Thoracic aorta (tissue), 1 donor: ENCODE measurements around the genes OR1A1, TRPV3 and SPNS3.

DNA sequence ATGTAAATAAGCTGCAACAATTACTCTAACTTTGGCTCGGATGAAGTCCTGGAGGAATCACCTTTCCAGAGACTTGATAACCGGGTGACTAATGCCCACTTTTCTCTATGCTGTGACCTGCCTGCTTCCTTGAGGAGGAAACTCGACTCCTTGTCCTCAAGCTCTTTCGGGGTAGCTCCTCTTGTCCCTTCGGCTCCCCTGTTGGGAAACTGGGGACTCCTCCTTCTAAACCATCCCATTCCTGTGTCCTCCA lies at the start of gene OR1A1:
Gene OR1A1, plus strand, starts transcription at position 179 of the 253 bp plus-strand sequence.
- RAMPAGE, long total RNA, result no peak

DNA sequence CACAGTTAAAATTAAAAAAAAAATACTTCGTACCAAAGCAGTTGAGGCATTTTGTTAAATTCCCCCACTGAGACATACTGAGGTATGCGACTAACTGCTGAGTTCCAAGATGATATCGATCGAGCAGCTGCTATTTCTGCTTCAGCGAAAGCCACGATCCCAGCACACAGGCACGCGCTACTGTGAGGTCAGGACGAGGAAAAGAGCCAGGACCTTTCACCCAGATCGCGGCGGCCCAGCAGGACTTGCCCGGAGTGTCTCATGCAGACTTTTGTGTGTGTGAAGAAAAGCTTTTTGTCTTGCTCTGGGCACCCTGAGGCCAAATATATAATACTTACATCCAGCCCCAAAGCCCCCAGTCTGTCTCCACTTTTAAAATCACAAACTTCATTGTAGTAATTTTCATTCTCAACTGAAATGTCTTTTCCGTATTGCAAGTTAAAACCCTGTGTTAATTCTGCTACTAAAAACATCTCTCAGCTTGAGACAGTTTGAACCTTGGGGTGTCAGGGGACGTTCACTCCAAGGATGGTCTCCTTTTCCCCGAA lies 37.1 kb downstream of the ASPA start:
- RAMPAGE, long total RNA, result no peak

- RAMPAGE, long total RNA, result no peak
Observed at GRCh38 chr17:3557679-3558171, at the start of gene TRPV3. TRPV3 (minus strand) TSS chr17:3557812.

GRCh38 chr17:3696854-3697168 lies 856 bp upstream of the P2RX5 start:
- RAMPAGE, long total RNA, result no peak

GRCh38 chr17:3798401-3799210 lies 2.4 kb downstream of the ITGAE start:
- RAMPAGE, long total RNA, result no peak

- RAMPAGE, long total RNA, result no peak
Observed at GRCh38 chr17:3845257-3845750, 742 bp downstream of the NCBP3 start.

DNA sequence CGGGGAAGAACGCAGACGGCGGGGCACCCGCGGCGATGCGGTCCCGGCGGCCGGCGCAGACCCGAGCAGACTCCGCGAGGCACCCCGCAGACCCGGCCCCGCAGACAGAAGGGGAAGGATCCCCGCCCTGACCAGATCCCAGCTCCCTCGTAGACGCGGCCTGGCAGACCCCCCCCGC lies 285 bp downstream of the CAMKK1 start:
- RAMPAGE, long total RNA, result no peak

- RAMPAGE, long total RNA, result no peak
Observed at GRCh38 chr17:3915012-3915868, 1.0 kb downstream of the P2RX1 start.

GRCh38 chr17:3928235-3928853 lies 12.1 kb upstream of the P2RX1 start:
- RAMPAGE, long total RNA, result no peak

DNA sequence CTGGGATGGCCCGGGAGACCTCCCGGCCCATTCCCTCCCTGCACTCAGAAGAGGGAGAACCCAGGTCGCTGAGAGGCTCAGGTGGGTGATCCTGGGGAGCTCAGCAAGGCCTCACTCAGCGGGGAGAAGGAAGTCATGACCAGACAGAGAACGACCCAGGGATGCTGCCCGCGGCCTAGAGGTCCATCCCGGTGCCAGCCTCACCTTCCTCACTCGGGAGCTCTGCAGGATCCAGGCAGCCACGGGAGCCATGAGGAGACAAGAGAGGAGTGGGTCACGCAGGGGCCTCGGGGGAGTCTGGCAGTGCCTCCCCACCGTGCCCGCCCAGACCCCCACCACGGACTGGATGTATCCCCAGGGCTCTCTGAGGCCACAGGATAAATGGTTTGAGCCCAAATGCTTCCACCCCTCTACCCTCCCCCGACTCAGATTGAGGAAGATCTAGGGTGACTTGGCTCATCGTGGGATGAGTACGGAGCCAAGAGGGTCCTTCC lies 10.7 kb downstream of the ATP2A3 start:
- RAMPAGE, long total RNA, result no peak

- RAMPAGE, long total RNA, result no peak
Observed at GRCh38 chr17:3962439-3963151, 1.6 kb downstream of the ATP2A3 start.

- RAMPAGE, long total RNA, result no peak
Observed at GRCh38 chr17:4058811-4059282, 84.0 kb downstream of the ZZEF1 start.

GRCh38 chr17:4064356-4064825 lies 78.4 kb downstream of the ZZEF1 start:
- RAMPAGE, long total RNA, result no peak

DNA sequence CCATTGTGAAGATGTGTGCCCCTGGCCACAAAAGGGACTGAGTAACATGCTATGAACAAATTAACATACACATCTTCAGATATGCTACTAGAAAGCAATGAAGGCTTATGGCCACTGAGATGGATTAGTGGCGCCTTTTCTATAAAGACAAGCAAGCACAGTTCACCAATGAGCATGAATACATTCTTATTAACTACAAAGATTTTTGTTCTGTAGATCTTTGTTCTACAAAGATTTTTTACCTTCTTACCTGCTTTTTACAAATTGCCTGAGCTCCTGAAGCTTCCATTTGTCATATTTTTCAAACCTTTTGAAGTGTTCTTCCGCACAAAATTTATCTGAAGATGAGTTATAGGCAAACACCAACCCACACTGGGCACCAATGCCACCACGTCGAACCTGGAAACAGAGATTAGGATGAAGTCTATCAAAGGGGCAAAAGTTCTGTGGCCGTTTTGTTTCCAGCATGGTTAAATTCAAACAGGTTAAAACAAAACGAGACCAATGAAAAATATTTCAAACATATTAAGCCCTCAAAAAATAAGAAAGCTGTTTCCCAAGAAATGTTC lies 47.2 kb downstream of the ZZEF1 start:
- RAMPAGE, long total RNA, result no peak

DNA sequence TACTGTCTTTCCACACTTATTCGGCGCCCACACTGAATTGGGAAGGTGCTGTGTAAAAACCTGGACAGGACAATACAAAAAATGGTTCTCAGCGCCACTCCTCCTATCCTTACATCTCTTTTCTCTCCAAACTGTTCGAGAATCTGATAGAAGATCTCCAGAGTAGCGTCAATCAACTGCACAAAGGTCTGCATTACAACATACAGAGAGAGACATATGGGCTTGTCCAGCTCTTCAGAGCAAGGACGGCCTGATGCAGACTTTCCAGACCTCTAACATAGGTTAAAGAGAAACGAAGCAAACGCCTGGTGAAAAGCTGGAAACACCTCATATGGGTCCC lies 753 bp downstream of the ZZEF1 start:
- RAMPAGE, long total RNA, result no peak

DNA sequence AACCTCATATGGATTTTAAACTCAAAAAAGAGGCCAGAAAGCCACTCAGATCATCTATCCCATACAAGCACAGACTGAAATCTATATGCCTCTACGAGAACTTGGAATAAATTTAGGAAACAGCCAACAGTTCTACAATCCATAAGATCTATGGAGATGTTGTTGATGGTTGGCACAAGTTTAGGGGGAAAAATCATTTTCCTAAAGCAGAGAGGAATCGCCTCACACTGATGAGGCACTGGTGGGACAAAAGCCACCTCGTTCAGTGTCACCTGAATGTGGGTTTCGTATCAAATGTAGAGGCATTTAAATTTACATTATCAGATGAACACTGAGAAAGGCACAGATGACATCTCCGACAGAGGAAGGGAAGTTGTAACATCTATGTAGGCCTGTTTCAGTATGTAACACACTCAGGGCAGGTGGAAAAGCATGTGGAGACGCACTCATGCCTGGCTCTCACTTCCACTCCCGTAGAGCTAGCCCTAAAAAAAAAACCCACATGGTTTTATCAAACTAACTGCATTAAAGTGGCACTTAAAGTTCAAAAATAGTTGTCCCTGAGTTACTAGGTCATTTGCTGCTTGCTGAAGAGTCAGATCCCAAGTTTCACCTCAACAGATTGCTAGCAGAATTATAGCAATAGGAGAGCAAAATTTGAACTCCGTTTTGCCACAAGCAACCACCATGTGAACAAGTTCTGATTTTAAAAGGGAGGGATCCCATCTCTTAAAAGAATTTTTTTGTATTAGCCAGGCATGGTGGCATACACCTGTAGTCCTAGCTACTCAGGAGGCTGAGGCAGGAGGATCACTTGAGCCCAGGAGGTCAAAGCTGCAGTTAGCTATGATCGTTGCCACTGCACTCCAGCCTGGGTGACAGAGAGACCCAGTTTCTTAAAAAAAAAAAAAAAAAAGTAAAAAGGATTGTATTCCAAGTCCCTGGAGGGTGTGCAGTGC lies 6.2 kb upstream of the ANKFY1 start:
- RAMPAGE, long total RNA, result no peak

DNA sequence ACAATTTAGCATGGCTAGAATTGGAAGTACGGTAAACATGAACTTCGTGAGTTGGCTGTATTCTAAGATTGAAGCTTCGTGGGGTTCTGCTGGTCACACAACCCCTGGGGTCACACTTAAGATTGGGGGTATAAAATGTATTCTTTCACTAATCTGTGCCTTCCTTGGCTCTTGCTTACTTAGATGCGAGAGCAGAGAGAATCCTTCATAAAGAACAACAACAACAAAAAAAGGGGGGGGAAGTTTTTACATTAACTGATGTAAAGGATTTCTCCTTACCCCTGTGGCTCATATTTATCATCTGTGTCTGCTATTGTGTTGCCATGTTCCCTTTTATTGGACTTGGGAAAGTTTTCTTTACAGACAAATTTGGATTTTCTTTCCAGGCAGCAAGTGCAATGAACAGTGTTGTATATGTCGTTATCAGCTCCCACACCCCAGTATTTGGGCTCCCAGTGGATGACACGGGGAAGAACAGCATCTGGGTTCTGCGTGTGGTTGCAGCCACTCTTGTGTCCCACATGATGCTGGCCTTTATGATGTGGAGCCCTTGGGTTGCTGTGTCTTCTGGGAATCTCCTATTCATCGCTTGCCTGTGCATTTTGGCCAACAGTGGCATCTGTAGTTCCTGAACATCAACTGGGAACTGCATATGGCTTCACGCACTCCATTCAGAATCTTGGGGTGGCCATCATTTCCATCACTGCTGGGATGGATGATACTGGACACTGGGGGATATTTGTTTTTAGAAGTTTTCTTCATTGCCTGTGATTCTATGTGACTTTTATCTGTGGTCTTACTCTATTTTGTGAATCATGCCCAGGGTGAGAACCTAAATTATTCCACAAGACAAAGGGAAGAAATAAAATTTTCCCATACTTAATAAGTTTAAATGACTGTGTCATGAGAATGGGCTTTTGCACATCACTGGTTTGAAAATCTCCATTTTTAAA lies 38.3 kb upstream of the ANKFY1 start:
- RAMPAGE, long total RNA, result no peak

DNA sequence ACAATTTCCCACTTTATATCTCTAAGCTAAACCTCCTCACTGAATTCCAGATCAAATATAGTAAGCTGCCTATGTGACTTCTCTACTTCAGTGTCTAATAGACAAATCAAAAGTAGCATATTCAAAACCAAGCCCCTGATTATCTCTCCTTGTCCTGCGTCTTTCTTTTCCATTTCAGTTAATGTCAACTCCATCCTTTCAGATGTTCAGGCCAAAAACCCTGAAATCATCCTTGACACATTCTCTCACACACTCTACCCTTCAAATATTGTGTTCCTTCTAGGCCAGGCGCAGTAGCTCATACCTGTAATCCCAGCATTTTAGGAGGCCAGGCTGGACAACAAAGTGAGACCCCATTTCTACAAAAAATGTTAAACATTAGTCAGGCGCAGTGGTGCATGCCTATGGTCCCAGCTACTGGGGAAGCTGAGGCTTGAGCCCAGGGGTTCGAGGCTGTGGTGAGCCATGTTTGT lies 24.4 kb downstream of the UBE2G1 start:
- RAMPAGE, long total RNA, result no peak

DNA sequence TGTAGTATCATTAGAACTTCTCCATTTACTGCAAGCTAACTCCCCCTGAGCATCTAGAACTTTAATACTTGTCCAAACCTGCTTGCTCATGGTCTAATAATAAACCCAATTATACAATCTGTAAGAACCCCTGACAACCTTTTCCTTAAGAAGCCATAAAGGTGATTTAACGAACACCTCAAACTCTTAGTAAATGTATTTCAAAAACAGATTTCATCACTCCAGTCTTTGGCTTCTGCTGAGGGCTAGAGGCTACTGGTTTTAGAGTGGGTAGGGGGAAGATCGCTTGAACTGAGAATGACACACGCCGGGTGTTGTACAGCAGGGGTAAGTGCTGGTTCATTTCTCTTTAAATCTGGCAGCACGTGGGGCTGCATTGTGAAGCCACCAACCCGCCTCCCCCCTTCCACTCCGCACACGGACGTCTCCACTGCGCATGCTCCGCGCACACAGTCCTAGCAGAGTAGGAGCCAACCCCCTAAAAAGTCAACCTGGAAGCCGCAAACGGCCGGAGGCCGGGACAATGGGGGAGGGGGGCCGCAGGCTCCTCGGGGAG lies 1.5 kb downstream of the UBE2G1 start:
- RAMPAGE, long total RNA, result no peak

DNA sequence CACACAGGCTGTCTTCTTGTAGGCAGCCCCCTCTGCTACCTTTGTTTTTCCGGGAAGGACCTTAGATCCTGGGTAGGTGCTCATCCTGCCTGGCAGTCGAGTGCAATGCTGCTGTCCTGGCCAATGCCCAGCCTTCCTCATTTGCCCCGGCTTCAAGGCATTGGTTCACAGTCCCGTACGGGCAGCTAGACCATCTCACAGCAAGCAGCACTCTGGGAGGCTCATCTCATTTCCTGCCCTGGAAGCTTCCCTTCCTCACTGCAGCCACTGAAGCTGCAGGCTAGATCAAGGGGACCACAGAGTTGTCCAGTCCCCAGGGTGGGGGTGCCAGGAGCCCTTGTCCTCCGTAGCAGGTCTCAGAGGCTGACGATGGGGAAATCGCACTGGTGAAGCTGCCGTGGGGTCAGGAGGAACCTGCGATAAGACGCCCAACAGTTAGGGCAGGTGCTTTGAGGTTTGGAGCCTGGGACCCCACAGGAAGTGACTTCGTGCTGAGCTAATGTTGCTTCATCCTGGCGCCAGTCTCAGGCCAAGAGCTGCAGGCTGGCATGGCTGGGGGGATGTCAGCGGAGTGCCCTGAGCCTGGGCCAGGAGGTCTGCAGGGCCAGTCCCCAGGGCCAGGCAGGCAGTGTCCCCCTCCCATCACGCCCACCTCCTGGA lies at the start of gene SPNS3:
Gene SPNS3, plus strand, starts transcription at position 521 of the 660 bp plus-strand sequence.
- RAMPAGE, long total RNA, result no peak